GM12878 (cell line): ENCODE measurements around the gene GALNT16.

DNA sequence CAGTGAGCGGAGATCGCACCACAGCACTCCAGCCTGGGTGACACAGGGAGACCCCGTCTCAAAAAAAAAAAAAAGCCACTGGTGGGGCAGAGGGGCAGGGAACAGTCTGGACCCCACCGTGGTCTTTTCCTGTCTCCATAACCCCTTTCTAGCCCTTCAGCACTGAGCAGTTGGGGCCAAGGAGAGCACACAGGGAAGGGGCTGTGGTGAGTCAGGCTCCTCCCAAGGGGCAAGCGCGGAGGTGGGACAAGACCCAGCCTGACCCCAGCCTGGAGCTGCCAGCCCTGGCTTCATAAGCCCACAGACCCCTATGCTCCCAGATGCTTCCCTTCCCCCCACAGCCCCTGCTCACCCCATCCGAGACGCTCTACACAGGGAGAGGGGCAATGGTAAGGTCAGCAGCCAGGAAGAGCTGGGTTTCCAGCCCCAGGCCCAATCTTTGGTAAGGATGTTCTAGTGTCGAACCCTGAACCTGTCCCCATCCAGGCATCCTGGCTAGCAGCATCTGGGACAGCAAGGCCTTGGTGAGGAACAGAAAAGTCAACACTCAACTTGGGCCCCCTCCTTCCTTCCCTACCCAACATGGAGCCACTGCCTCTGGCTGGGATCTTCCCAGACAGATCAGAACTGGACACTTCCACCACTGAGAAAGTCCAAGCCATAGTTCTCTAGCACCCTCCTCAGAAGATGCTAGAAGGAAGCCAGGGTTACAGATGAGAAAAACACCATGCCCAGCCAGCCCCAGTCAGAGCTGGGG lies 75.4 kb downstream of the ACTN1 start:
- RAMPAGE, long total RNA, result no peak
- RRBS, 2 experiments, result no CpG with 5 or more reads among the region's 9 CpGs
CAGE:
- cytosol, long polyA minus RNA, result no peak
- cytosol, long polyA plus RNA, result no peak
- long polyA plus RNA, result no peak
- nucleolus, long total RNA, result no peak
- nucleus, long polyA plus RNA, result no peak
- nucleus, long total RNA, result no peak

GRCh38 chr14:68945175-68946352 lies 33.5 kb downstream of the ACTN1 start:
- RAMPAGE, long total RNA, result no peak
- RRBS, 2 experiments, result no CpG with 5 or more reads among the region's 15 CpGs
CAGE:
- cytosol, long polyA minus RNA, result no peak
- cytosol, long polyA plus RNA, result no peak
- long polyA plus RNA, result no peak
- nucleolus, long total RNA, result no peak
- nucleus, long polyA plus RNA, result no peak
- nucleus, long total RNA, result no peak

DNA sequence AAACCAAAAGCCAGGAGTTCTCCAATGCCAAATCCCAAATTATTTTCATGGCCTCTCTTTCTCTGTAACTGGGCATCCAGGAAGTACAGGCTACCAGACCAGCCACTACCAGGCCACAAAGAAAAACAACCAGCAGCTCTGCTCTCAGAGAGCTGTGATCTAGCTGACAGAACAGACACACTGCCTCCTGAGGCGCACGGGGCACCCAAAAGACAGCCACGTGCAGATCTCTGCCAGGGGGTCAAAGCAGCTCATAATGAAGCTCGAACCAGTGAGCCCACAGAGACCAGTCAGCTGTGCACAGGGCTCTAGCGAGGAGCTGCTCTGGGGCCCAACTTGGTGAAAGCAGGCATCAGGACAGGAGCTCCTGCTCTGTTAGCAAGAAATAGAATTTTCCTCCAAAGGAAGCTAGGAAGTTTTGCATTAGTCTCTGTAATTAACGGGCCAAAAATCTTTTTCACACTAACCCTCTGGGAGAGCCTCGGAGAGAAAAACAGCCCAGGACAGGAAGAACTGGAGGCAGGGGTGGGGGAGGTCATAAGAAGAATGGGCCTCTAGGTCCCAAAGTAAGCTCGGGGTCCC lies 30.3 kb downstream of the ACTN1 start:
- RAMPAGE, long total RNA, result no peak
- RRBS, 2 experiments, result no CpG with 5 or more reads among the region's 8 CpGs
CAGE:
- cytosol, long polyA minus RNA, result no peak
- cytosol, long polyA plus RNA, result no peak
- long polyA plus RNA, result no peak
- nucleolus, long total RNA, result no peak
- nucleus, long polyA plus RNA, result no peak
- nucleus, long total RNA, result no peak

- RAMPAGE, long total RNA, result no peak
- RRBS, 2 experiments, result no CpG with 5 or more reads among the region's 10 CpGs
CAGE:
- cytosol, long polyA minus RNA, result no peak
- cytosol, long polyA plus RNA, result no peak
- long polyA plus RNA, result no peak
- nucleolus, long total RNA, result no peak
- nucleus, long polyA plus RNA, result no peak
- nucleus, long total RNA, result no peak
Measured at GRCh38 chr14:68970135-68970875, 8.8 kb downstream of the ACTN1 start.

DNA sequence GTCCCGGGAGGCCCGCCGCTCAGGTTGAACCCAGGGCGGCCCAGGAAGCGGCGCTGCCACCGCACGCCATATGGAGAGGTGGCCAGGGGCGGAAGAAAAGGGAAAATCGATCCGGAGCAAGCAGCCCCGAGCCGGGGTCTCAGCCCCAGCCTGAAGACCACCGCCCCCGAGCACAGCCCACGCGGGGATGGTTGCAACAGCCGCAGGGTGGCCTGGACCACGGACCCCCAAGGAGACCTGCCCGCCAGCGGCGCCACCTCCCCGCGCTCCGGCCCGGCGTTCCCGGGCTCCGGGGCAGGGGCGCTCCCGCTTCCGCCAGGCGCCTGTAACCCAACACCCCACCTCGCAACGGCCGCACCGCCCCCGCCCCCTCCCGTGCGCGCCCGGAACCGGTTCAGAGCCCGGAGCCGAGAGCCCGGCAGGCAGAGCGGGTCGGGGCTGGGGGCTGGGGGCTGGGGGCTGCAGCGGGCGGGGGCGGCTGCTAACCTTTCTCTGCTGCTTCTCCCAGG lies 582 bp downstream of the ACTN1 start:
- RAMPAGE, long total RNA, result no peak
- RRBS, 2 experiments, result 2% methylated on average over 19 of the region's 51 CpGs; no CpG with 5 or more reads in 1 of the 2 experiments
CAGE:
- cytosol, long polyA minus RNA, result no peak
- cytosol, long polyA plus RNA, result no peak
- long polyA plus RNA, result no peak
- nucleolus, long total RNA, result no peak
- nucleus, long polyA plus RNA, result no peak
- nucleus, long total RNA, result no peak

DNA sequence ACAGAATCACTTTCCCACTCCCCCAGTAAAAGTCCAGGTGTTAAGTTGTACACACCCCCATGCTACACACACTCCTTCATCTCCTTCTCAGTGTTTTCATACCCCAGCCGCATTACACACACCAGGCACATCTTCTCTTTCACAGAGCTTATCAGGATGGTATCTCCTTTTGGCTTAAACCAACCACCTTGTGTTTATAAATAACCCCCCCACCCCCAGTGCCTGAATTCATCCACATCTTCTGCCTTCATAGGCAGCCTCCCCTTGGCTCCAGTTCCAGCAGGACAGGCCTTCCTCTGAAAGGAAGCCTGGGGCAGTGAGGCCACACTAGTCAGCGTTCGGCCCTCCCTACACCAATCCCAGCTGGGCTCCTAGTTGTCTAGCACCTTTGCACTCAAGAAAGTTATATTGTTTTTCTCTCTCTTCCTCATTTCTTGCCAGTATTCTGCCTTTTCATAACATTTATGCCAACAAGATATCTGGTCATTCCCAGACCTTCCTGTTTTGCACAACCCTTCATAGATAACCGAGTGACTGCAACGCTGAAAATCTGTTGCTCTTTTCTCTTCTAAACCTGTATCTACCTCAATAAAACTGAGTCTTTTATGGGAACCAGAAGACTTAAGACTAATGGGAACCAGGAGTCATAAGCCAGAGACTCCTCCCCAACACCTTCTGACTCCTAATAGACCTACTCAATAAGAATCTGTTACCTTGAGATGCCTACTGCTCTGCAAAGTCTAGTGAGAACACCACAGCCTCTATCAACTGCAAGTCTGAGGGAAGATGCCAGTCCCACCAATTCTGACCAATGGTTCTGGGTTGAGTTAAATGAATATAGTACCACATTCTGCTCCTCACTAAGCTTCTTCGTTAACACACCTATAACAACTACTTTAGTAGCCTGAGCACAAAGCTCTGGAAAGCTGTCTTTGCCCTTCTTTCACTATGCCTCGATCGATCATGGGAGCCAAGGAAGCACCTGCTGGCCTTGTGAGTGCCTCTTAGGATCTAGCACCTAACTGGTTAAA lies 73.2 kb upstream of the ACTN1 start:
- RAMPAGE, long total RNA, result no peak
- RRBS, 2 experiments, result no CpG with 5 or more reads among the region's 8 CpGs
CAGE:
- cytosol, long polyA minus RNA, result no peak
- cytosol, long polyA plus RNA, result no peak
- long polyA plus RNA, result no peak
- nucleolus, long total RNA, result no peak
- nucleus, long polyA plus RNA, result no peak
- nucleus, long total RNA, result no peak

GRCh38 chr14:69077722-69078474 lies 75.0 kb downstream of the DCAF5 start:
- RAMPAGE, long total RNA, result no peak
- RRBS, 2 experiments, result no CpG with 5 or more reads among the region's 1 CpG
CAGE:
- cytosol, long polyA minus RNA, result no peak
- cytosol, long polyA plus RNA, result no peak
- long polyA plus RNA, result no peak
- nucleolus, long total RNA, result no peak
- nucleus, long polyA plus RNA, result no peak
- nucleus, long total RNA, result no peak

- RAMPAGE, long total RNA, result no peak
- RRBS, 2 experiments, result 1% methylated on average over 21 of the region's 72 CpGs
CAGE:
- cytosol, long polyA minus RNA, result no peak
- cytosol, long polyA plus RNA, result no peak
- long polyA plus RNA, result no peak
- nucleolus, long total RNA, result no peak
- nucleus, long polyA plus RNA, result no peak
- nucleus, long total RNA, result no peak
Measured at GRCh38 chr14:69151157-69152250, 1.4 kb downstream of the DCAF5 start.

DNA sequence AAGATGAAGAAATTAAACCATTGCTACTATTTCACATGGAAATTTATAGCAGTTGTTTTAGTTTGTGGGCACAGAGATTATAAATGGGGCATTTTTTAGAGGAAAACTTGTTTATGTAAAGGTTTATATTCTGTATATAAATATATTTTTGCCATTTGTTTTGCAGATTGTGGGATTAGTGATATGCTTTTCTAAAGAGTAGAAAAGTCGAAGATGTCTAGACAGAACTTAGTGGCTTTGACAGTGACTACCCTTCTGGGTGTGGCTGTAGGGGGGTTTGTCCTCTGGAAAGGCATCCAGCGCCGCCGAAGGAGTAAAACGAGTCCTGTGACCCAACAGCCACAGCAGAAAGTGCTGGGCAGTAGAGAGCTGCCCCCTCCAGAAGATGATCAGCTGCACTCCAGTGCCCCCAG lies 18.0 kb downstream of the EXD2 start:
- RAMPAGE, long total RNA, result no peak
- RRBS, 2 experiments, result no CpG with 5 or more reads among the region's 5 CpGs
CAGE:
- cytosol, long polyA minus RNA, result no peak
- cytosol, long polyA plus RNA, result no peak
- long polyA plus RNA, result no peak
- nucleolus, long total RNA, result no peak
- nucleus, long polyA plus RNA, result no peak
- nucleus, long total RNA, result no peak

DNA sequence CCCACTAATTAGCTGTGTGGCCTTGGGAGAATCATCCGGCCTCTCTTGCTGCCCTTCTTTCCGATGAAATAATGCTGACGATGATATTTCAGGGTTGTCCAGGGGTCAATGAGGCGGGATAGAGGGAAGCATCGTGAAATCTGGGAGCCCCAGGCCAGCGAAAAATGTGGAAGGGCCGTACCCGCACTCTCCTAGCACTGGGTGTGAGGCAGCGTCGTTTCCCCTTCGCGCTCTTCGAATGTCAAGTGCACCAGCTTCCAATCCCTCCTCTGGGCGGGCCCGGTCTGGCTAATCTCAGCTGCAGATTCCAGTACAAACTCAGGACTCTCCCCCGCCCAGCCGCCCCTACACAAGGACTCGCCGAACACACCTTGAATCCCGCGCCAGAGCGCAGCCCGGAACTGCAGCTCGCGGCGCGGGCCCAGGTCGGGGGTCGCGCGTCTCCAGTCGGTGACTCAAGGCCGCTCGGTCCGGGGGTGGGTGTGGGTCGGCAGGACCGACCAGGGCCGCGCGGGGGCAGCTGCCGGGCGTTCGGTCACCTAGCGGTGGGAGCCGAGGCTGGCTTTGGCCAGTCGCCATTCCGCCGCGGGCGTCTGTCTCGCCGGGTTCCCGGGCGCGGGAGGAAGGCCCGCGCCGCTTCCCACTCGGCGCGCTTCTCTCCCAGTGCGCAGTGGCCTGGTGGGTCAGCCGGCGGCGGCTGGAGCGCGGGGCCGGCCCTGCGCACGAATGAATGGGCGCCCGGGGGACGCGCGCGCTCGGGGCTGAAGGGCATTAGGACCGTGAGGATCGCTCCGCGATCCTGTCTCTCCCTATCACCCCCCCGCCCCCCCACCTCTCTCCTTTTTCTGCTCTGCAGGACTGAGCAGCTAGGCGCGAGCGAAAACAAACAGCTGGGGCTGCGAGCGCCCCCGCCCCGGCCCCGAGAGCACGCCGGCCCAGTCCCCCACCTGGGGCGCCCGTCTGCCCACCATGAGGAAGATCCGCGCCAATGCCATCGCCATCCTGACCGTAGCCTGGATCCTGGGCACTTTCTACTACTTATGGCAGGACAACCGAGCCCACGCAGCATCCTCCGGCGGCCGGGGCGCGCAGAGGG lies at the start of gene GALNT16:
TSS of gene GALNT16 (plus strand) at position 837 of the 1,096 bp plus-strand sequence.
- RAMPAGE, long total RNA, result no peak
- RRBS, 2 experiments, result 6 to 23% methylated on average over 36 to 42 of the region's 105 CpGs
CAGE:
- cytosol, long polyA minus RNA, result no peak
- cytosol, long polyA plus RNA, result no peak
- long polyA plus RNA, result no peak
- nucleolus, long total RNA, result no peak
- nucleus, long polyA plus RNA, result no peak
- nucleus, long total RNA, result no peak

DNA sequence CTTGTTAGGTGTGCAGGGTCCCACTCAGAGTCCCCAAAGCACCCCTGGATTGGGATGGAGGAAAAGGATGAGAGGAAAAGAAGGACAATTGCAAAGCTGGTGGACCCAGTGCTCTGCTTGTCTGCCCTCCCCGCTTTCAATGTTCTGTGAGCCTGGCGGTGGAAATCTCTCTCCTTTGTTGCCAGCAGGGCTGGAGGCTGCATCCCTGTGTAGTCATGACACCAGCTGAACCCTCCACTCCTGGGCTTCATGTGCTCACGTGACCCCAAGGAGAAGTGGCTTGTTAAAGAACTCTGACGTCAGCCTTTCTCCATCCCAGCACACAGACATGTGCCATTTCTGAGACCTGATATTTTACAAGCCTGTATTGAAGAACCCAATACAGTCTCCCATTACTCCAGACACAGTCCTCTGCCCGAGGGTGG lies 21.5 kb downstream of the GALNT16 start:
- RAMPAGE, long total RNA, result no peak
- RRBS, 2 experiments, result no CpG with 5 or more reads among the region's 5 CpGs
CAGE:
- cytosol, long polyA minus RNA, result no peak
- cytosol, long polyA plus RNA, result no peak
- long polyA plus RNA, result no peak
- nucleolus, long total RNA, result no peak
- nucleus, long polyA plus RNA, result no peak
- nucleus, long total RNA, result no peak

GRCh38 chr14:69442001-69442563 lies 42.4 kb upstream of the PLEKHD1 start:
- RAMPAGE, long total RNA, result no peak
- RRBS, 2 experiments, result no CpG with 5 or more reads among the region's 6 CpGs
CAGE:
- cytosol, long polyA minus RNA, result start-site peak on the plus strand at chr14:69442183-69442219, 65 reads
- cytosol, long polyA plus RNA, result no peak
- long polyA plus RNA, result no peak
- nucleolus, long total RNA, result start-site peak on the plus strand at chr14:69442170-69442214, 171 reads
- nucleus, long polyA plus RNA, result no peak
- nucleus, long total RNA, result no peak

GRCh38 chr14:69605466-69606155 lies 5.8 kb upstream of the SUSD6 start:
- RAMPAGE, long total RNA, result no peak
CAGE:
- cytosol, long polyA minus RNA, result no peak
- cytosol, long polyA plus RNA, result no peak
- long polyA plus RNA, result no peak
- nucleolus, long total RNA, result no peak
- nucleus, long polyA plus RNA, result no peak
- nucleus, long total RNA, result no peak

DNA sequence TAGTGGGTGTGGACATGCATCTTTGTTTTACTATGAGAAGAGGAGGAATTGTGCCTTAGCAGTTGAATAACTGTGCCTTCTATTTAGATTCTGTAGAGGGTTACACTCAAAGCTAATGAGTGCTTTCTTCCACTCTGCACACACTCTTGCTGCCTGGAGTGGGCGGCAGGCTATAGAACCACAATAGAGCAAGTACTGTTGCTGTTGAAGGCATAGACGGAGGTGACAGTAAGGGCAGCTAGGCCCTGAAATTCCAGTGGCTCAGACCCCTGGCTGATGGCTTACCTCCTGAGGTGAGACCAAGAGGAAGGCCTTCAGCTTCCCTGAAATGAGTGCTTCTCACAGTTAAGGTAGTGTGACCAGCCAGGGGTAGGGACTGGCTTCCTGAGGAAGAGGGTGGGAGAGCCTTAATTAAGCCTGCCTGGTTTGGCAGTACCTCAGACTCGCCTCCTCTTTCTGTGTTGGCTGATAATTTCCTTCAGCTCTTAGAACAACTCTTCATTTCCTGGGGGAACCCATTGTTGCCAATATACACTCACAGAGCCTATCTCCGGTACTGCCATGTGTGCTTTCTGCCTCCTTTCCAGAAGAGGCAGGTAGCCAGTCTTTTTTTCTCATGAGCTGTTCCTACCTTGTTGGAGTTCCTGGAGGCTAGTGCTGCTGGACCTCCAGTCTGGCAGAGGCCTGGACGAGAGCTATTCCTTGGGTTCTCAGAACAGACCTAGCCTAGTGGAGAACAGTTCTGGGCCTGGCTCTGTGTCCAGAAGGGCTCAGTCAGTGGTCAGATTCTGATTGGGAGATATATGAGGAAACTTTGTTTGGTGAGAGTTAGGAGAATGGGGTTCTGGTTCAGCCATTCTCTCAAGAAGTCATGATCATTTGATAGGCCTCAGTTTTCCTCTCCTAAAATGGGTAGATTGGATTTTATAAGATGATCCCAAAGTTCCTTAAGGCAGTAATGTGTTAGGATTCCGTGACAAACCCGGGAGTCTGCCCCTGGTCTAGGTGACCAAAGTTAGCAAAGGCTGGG lies 25.0 kb downstream of the SUSD6 start:
- RAMPAGE, long total RNA, result no peak
- RRBS, 2 experiments, result no CpG with 5 or more reads among the region's 7 CpGs
CAGE:
- cytosol, long polyA minus RNA, result no peak
- cytosol, long polyA plus RNA, result no peak
- long polyA plus RNA, result no peak
- nucleolus, long total RNA, result no peak
- nucleus, long polyA plus RNA, result no peak
- nucleus, long total RNA, result no peak

DNA sequence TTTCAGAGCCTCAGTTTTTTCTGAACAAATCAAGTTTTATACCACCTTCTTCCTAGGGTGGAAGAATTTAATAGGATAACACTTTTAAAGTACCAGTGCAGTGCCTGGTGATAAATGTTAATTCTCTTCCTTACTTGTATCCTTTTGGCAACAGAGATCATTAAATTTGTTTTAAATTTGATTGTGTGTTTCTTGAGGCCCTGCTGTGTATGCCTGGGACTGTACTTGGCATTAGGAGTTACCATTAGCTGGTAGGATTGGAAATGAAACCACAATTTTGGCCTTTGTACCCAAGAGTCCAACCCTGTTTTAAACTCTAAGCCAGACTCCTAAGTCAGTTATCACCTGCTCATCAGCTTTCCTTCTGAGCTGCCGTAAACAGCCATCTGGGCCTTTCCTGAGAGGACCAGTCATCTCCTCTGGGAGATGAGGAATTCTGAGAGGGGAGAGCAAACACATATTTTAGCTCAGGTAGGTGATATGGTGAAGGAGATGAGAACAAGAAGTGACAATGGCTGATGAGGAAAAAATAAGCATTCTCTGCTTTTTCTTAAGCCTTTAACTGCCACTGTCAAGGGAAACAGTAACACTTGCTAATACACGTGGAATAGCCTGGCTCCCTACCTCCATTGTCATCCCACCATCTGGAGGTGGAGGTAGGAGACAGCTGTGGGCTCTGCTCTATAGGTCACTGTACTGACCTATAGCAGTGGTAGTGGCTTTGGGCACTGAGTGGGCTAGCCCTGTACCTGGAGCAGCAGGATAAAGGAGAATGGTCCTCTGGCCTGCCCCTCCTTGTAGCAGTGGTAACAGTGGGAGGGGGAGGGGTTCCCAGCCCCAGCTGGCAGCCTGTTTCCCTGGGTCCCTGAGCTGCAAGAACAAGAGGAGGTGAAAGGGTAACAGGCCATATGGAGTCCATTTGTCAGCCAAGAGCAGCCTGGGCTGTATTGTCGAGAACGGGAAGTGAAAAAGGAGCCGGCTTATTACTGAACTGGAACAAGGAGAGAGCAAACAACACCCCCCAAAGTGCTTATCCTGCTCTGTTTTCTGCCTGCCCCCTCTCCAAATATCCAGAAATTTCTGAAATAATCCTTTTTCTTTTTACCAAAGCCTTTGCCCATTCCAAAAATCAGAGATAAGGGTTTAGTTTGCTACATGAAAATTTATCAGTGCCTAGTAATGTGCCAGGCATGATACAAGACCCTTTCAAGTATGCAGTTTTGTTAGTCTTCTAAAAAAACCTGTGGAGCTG lies 74.0 kb upstream of the SRSF5 start:
- RAMPAGE, long total RNA, result no peak
- RRBS, 2 experiments, result no CpG with 5 or more reads among the region's 5 CpGs
CAGE:
- cytosol, long polyA minus RNA, result no peak
- cytosol, long polyA plus RNA, result no peak
- long polyA plus RNA, result no peak
- nucleolus, long total RNA, result no peak
- nucleus, long polyA plus RNA, result no peak
- nucleus, long total RNA, result no peak

DNA sequence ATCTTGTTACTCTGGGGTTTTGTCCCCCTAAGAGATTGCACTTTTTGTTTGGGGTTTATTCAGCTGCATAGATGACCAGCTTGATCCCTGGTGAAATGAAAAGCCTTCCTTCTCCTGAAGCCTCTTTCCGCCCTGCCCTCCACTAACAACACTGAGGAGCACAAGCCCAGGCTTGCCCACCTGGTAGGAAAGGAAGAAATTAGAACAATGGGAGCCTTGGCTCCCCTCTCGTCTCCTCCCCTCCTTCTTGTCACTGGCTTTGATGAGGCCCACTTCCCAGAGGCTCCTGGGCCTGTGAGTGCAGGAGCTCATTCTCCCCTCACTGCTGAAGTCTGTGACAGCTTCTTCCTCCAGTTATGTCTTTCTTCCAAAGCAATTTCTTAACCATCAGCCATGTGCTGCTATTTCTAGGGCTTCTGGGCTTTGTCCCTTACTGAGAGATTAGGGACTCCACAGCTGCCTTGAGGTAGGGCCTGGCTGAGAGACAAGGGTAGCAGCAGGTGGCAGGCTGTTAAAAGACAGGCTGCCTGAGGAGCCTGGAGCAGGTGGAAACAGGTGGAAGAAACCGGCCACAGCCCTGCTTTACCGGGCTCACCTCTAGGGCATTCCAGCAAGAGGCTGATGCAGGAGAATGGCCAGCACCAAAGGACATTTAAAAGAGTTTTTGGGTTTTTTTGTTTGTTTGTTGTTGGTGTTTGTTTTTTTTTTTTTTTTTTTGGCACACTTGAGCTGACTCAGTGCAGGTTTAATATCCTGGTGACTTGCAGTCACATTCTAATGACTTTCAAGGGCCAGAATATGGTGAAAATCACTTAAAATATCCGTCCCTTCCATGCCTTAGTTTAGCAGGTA lies 53.6 kb upstream of the SRSF5 start:
- RAMPAGE, long total RNA, result no peak
- RRBS, 2 experiments, result no CpG with 5 or more reads among the region's 5 CpGs
CAGE:
- cytosol, long polyA minus RNA, result no peak
- cytosol, long polyA plus RNA, result no peak
- long polyA plus RNA, result no peak
- nucleolus, long total RNA, result no peak
- nucleus, long polyA plus RNA, result no peak
- nucleus, long total RNA, result no peak

DNA sequence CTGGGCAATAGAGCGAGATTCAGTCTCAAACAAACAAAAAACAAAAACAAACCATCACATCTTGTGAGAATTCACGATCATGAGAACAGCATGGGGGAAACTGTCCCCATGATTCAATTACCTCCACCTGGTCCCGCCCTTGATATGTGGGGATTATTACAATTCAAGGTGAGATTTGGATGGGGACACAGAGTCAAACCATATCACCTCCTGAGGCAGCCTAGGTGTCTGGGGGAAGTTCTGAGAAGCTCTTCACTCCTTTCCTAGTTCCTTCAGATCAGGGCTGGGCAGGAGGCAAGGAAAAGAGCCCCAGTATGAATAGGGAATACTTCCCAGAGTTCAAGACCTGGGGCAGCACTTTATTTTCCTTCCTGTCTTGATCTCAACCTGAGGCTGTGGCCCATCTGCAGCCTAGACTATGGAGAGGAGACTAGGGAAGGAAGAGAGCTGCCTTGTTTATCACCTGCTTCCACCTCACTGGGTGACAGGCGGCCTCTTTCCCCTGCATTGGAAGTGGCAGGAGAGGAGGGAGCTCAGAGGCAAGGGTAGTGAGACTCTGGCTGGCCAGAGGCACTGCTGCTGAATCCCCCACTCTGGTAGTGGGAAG lies 49.2 kb upstream of the SRSF5 start:
- RAMPAGE, long total RNA, result no peak
- RRBS, 2 experiments, result no CpG with 5 or more reads among the region's 4 CpGs
CAGE:
- cytosol, long polyA minus RNA, result no peak
- cytosol, long polyA plus RNA, result no peak
- long polyA plus RNA, result no peak
- nucleolus, long total RNA, result no peak
- nucleus, long polyA plus RNA, result no peak
- nucleus, long total RNA, result no peak

DNA sequence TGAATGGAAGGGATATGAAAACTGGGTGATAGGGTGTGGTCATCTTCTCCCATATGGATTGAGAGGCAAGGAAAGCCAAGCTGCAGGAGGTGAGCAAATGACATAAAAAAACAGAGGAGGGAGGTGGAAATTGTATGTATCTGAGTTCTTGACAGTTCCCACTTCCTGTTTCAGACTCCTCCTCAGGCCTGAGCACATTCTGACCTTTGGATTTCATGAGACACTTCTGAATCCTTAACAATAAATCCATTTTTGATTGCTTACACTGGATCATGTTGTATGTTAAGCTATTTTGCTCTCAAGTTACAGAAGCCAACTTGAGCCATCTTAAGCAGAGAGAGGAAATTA lies 11.7 kb upstream of the SRSF5 start:
- RAMPAGE, long total RNA, result no peak
CAGE:
- cytosol, long polyA minus RNA, result no peak
- cytosol, long polyA plus RNA, result no peak
- long polyA plus RNA, result no peak
- nucleolus, long total RNA, result no peak
- nucleus, long polyA plus RNA, result no peak
- nucleus, long total RNA, result no peak

DNA sequence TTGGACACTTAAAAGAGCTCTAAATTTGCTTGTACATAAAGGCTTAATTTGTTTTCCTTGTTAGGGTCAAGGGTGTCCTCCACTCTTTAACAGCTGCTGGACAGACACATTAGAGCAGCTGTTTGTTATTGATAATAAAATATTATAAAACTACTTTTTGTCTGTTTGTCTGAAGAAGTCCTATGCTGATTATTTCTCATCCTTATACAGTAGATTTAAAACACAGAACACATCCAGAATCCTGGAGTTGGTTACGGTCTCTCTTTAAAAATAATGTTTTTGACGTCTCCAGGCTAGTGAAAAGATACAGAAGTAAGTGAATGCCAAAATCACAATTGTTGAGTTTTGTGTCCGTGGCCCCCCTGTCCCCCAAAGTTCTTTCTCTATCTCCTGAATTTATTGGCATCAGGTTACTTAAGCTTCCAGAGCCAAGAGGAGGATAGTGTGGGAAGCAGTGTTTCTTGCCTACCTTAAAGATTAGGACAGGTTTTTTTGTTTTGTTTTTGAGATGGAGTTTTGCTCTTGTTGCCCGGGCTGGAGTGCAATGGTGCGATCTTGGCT lies 5.0 kb downstream of the SRSF5 start:
- RAMPAGE, long total RNA, result no peak
- RRBS, 2 experiments, result no CpG with 5 or more reads among the region's 5 CpGs
CAGE:
- cytosol, long polyA minus RNA, result no peak
- cytosol, long polyA plus RNA, result start-site peak on the plus strand centred at position 44 of the sequence, 54 bp wide, 247 and 447 reads in 2 replicates
- long polyA plus RNA, result no peak
- nucleolus, long total RNA, result no peak
- nucleus, long polyA plus RNA, result start-site peak on the plus strand centred at position 58 of the sequence, 84 bp wide, 1,445 and 1,255 reads in 2 replicates
- nucleus, long total RNA, result no peak